Natural killer cell (primary cell): Measurements from ENCODE around the genes RIC1 and TPD52L3.

- PRO-cap, result bidirectional peak, plus-strand start at chr9:5629109, minus-strand start at chr9:5628880
Observed at GRCh38 chr9:5629047-5629995, at the start of gene RIC1. Gene RIC1 (plus strand): TSS chr9:5629107.

DNA sequence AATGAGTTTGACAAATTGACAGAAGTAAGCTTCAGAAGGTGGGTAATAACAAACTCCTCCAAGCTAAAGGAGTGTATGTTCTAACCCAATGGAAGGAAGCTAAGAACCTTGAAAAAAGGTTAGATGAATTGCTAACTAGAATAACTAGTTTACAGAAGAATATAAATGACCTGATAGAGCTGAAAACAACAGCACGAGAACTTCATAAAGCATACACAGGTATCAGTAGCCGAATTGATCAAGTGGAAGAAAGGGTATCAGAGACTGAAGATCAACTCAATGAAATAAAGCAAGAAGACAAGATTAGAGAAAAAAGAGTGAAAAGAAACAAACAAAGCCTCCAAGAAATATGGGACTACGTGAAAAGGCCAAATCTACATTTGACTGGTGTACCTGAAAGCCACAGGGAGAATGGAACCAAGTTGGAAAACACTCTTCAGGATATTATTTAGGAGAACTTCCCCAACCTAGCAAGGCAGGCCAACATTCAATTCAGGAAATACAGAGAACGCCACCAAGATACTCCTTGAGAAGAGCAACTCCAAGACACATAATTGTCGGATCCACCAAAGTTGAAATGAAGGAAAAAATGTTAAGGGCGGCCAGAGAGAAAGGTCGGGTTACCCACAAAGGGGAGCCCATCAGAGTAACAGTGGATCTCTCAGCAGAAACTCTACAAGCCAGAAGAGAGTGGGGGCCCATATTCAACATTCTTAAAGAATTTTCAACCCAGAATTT, 52.1 kb downstream of the ERMP1 start:
- PRO-cap, result no peak

DNA sequence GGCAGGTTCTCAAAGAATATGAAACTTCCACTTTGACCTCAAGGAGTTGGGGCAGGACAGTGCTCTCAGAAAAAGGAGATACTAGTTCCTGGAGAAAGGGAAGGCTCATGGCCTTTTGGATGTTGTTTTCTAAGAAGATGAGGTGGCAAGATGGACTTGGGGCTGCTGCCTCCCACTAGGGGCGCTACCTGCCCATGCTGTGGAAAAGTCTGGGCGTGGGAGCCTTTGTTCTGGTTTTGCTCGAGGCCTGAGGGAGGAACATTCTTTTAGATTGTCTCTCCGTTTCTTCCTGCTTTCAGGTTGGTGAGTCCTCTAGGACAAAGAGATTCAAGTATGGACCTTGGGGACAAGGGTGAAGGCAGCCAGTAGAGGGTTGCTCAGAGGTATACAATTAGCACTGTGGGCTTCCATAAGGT, 20.9 kb upstream of the MLANA start:
- PRO-cap, result no peak

GRCh38 chr9:5879538-5879832, 11.2 kb upstream of the MLANA start:
- PRO-cap, result no peak

GRCh38 chr9:6006663-6007029, 1.6 kb downstream of the KIAA2026 start:
- PRO-cap, result bidirectional peak, plus-strand start at chr9:6007173, minus-strand start at chr9:6006941

DNA sequence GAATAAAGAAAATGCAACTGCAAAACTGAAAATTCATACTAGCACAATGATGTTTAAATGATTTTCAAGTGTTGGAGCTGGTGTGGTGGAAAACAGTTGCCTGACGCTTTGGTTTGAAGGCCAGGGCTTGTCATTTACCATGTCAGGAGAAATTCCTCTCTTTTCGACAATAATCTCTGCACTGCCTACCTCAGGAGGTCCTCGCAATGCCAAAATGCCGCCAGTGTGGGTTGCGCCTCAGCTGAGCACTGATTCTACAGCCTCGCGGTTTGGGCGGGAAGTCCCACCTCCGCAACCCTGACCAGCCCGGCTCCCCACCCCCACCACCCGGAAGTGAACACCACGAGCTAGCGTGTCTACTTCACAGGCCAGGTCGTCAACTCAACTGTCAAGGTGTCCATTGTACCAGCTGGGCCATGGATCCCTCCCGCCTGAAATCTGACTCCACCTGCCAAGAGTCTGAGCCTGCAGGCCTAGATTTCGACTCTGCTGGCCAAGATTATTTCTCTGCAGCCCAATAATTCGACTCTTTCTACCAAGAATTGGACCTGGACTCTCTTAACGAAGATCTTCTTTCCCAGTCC, at the start of gene TPD52L3:
Gene TPD52L3, plus strand, starts transcription at position 364 of the 584 bp plus-strand sequence.
- PRO-cap, result no peak

DNA sequence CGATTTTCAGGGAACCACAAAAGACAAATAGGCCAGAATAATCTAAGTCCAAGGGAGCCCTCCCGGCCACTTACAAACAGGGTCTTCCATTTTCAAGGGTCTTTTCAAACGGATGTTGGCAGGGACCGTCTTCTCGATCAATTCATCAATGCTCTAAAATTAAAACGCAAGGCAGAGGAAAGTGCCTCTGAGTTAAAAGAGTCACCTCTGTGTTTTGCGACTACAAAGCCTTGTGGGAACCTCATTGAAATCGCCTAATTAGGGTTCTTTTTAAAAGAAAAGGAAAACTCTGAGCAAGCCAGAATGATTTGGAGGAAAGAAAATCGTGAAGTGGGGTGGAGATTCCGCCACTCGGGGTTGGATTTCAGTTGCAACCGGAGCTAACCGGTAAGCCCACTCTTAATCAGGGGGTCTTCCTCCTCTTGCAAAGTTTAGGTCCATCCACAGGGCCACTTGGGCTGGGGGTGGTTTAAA, 952 bp downstream of the GLDC start:
- PRO-cap, result no peak

- PRO-cap, result no peak
Observed at GRCh38 chr9:7147168-7147525, 389.4 kb downstream of the KDM4C start.

- PRO-cap, result unidirectional peak, minus-strand start at chr9:7879685
Observed at GRCh38 chr9:7879309-7879906, 79.8 kb upstream of the DMAC1 start.

- PRO-cap, result no peak
Observed at GRCh38 chr9:7983467-7984141, 184.0 kb upstream of the DMAC1 start.

- PRO-cap, result no peak
Observed at GRCh38 chr9:12759635-12760306, 15.0 kb upstream of the LURAP1L start.

DNA sequence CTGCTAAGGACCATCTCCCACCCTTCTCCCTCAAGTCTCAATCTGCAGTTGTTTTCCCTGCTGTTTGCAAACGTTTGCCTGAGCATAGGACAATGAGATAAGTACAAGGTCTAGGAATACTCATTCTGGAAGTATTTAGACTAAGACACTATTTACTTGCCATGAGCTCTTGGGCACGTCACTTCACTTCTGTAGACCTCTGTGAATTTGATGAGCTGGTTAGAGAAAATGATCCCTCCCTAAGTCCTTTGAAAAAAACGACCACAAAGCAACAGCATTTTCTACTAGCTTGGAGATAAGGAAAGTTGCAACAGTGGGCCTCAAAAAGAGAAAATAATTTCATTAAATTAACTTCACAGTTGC, 1.9 kb downstream of the LURAP1L start:
- PRO-cap, result no peak

GRCh38 chr9:12814244-12814946, 39.6 kb downstream of the LURAP1L start:
- PRO-cap, result no peak

- PRO-cap, result no peak
Observed at GRCh38 chr9:12816738-12817424, 42.1 kb downstream of the LURAP1L start.

DNA sequence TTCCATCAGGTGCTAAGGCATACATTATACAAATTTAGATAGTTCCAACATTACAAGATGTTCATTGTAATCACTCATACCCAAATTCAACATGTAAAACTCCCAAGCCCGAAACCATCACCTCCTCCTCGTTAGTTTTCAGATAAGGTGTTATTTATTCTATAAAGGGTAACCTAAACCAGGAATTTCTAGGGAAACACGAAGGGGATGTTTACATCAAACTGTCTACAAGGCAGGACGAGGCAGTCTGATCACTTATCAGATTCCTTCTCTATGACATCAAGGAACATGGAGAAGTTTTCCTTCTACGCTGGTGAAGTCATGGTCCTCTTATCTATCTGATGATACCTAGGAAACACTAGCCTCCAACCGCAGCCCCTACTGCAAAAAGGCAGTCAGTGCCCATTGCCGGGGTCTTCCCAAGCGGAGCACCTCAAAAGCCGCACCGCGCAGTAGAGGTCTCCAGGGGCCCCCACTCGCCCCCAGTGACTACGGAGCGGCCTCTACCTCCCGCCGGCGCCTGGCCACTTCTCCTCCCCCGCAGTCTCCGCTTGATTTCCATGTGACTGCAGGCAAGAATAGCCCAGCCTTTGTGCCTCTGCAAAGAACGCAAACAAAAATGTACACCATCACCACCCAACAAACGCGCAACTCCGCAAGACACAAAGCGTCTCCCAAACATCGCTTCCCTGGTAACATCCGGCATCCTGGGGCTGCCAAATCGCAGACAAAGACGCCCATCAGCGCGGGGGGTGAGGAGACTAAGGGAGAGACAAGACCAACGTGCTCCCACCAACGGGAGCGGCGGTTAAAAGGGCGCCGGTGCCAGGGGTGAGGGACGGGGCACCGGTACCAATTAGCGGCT, 1.4 kb downstream of the MPDZ start:
- PRO-cap, result no peak

- PRO-cap, result no peak
Observed at GRCh38 chr9:14031813-14032305, 282.1 kb downstream of the NFIB start.

GRCh38 chr9:14299999-14300784, 13.7 kb downstream of the NFIB start:
- PRO-cap, result no peak

DNA sequence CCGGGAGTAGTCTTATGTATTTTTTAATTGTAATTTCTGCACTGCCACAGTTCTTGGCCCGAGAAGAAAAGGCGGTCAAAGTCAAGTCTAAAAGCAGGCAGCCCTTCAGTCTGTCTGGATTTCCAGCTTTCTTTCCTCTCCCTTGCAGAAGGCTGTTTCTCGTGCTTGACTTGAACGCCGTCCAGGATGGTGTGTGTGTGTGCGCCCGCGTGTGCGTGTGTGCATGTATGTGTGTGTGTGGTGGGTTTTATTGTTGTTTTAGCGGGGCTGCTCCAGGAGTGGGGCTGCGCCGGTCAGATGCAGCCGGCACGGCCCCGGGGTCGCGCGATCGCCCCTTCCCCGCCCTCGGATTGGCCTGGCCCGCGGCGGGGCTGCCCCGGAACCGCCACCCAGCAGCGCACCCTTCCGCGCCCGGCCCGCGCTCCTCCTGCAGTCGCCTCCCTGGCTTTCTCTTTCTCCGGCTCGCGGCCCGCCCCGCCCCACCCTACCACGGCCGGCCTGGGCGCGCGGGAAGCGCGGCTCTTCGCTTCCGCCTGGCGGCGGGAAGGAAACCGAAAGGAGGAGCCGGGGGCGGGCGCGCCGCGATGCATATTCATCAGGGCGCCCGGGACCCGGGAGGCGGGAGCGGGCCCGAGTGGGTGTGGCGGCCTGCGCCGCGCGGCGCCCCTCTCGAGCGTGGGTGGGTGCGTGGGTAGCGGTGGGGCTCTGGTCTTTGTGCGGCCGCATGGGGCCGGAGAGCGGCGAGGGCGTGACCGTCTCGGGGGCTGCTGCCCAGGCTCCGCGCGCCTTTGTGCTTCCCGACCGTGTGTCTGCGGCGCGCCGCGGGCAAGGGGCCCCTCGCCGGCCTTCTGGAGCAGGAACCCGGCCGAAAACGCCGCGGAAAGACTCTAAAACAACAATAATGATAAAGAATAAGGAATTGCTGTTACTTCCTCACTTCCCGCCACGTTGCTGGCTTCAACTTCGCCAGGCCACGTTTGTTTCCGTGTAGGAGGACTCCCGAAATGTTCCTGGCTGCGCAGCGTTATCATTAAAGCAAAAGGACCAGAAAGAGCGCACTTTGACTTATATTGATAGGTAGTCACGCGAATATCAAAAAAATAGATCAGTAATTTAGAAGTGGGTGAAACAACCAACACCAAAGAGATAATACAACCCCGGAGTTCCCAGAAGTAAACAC, 8.6 kb upstream of the NFIB start:
- PRO-cap, result unidirectional peak, minus-strand start at position 455 of the sequence

GRCh38 chr9:14344788-14345247, 30.9 kb upstream of the NFIB start:
- PRO-cap, result no peak

DNA sequence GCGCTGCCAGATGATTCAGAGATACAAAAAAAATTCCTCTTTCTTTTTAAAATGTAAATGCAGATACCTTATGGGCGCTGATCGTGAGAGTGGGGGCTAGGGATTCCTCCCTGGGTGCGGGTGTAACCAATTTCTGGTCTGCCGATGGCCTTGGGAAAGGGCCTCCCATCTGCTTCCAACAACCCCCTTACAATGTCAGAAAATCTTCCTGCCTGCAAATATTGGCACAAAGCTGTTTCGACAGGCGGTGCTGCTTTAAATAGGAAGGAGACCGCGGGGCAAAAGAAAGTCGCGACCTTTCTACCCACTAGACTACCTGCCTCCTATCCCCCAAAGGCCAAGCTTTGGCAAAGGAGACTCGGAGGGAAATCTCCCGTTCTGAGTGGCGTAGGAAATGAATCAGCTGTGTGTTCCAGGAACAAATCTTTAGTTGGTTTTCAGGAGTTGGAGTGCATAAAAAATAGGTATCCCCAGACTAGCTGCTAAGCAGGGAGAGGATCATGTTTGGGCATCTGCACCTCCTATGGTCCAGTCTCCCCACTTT, 36.8 kb upstream of the NFIB start:
- PRO-cap, result no peak